ENCODE data around the genes NIF3L1, TMEM237, NBEAL1 and CTLA4.

DNA sequence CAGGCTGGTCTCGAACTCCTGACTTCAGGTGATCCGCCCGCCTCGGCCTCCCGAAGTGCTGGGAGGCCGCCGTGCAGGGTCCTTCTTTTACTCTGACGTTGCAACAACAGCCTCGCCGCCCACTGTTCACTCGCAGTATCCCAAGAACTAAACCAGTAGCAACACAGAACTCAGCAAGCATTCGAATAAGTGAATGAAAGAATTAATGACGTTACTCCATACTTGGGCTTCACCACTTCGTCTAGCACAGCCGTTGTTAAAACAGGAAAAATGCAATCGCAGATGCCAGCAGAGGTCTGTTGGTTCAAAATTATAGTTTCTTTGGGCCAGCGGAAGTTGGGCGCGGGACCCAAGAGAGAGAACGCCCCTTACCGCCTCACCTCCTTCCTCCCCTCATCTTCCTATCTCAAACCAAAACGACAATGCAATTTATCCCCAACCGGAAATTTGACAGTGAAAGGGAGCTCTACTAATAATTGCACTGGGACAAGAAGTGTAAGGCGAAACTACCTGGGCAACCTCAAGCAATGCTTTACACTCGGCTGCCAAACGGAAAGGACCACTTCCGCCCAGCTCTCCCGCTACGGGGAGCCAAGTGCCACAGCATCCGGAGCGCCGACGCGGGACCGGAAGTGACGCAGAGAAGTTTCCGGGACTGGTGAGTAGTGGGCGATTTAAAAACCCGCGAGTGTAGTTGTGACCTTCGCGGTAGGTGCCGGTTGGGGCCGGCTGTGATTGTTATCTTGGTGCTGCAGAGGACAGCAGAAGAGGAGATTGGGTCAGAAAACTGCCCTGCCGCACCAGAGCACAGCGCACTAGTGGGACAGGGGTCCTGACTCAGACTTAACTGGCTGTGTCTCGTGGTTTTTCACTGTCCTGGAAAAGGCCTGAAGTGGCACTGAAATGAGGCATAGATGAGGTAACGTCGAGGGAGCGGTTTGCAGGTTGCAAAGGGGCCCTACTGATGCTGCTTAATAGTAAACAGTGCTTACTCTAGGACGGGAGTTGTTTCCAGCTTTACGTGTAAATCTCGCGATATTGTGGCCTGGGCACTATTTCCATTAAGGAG lies at the start of gene NIF3L1:
TSS of gene NIF3L1 (plus strand) at position 638 of the 1,069 bp plus-strand sequence.
- PRO-cap, 3 experiments = peak in 3 of 3 experiments; most common plus-strand start position 640 of the sequence (in 3); most common minus-strand start position 585 of the sequence (in 2)
- RAMPAGE, long total RNA, 2 experiments = start-site peak on the plus strand in 2 of 2 experiments, centred at positions 673 to 674 of the sequence, 396 to 560 reads per replicate; start-site peak on the minus strand in 2 of 2 experiments, centred at positions 95 to 564 of the sequence, 18 to 159 reads per replicate
- RRBS = 2% methylated on average over 7 of the region's 54 CpGs

- PRO-cap, 3 experiments = no peak in any of the 3 experiments
- RAMPAGE, long total RNA, 2 experiments = no peak in any of the 2 experiments
- RRBS = no CpG with 5 or more reads among the region's 5 CpGs
These were observed 21.7 kb downstream of the NIF3L1 start for GRCh38 chr2:200910768-200911377.

GRCh38 chr2:201121170-201121774 lies 5.3 kb downstream of the CFLAR start:
- PRO-cap, 3 experiments = no peak in any of the 3 experiments
- RAMPAGE, long total RNA, 2 experiments = no peak in any of the 2 experiments
- RRBS = no CpG with 5 or more reads among the region's 3 CpGs

GRCh38 chr2:201123340-201123603 lies 7.3 kb downstream of the CFLAR start:
- PRO-cap, 3 experiments = no peak in any of the 3 experiments
- RAMPAGE, long total RNA, 2 experiments = no peak in any of the 2 experiments
- RRBS = no CpG with 5 or more reads among the region's 3 CpGs

- PRO-cap, 3 experiments = no peak in any of the 3 experiments
- RAMPAGE, long total RNA, 2 experiments = no peak in any of the 2 experiments
- RRBS = no CpG with 5 or more reads among the region's 4 CpGs
These were observed 16.6 kb downstream of the CFLAR start for GRCh38 chr2:201132229-201133378.

DNA sequence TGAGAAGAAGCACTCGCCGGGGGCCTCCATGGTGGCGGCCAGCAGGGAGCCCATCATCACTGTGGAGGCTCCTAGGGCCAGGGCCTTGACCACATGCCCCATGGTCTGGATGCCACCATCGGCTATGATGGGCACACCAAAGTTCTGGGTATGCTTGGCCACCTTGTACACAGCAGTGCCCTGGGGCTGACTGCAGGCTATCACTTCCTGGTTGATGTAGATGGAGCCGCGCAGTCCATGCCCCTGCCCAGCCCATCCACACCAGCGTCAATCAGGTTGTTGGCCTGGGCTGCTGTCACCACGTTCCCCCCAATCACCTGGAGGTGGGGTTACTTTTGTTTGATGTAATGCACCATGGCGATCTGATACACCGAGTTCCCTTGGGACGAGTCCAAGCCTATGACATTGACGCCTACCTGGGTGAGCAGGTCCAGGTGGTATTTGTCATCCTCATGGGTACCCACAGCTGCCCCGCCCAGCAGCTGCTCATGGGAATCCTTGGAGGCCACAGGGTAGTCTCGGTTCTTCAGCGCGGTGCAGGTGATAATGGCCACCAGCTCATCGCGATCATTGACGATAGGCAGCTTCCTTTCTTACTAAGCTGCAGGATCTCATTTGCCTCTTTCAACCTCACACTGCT lies 22.0 kb downstream of the CFLAR start:
- PRO-cap, 3 experiments = no peak in any of the 3 experiments
- RAMPAGE, long total RNA, 2 experiments = no peak in any of the 2 experiments
- RRBS = no CpG with 5 or more reads among the region's 19 CpGs

DNA sequence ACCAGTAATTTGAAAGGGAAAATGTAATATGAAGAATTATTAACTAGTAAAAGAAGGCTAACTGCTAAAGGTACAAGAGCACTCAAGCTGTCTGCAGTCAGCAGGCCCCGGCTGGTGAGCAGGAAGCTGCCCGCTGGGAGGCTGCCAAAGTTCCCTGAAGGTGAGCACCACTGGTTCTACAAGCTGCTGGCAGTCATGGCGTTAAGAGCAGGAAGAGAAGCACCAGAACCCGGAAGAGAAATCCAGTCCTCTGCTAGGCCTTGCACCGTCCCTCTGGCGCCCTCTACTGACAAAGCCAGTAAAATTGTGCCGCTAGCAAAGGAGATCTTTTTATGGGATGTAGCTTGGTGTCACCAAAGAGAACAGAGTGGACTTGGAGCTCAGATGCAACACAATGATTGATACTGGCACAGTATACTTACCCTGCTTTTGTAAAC lies 28.2 kb upstream of the CASP8 start:
- PRO-cap, 3 experiments = peak in 3 of 3 experiments; most common plus-strand start position 356 of the sequence (in 1); most common minus-strand start position 188 of the sequence (in 2)
- RAMPAGE, long total RNA, 2 experiments = start-site peak on the minus strand in 1 of 2 experiments, centred at position 219 of the sequence, 5 reads per replicate
- RRBS = 0% methylated on average over 2 of the region's 7 CpGs

- PRO-cap, 3 experiments = peak in 1 of 3 experiments; most common plus-strand start chr2:201283253 (in 1)
- RAMPAGE, long total RNA, 2 experiments = no peak in any of the 2 experiments
- RRBS = no CpG with 5 or more reads among the region's 16 CpGs
These were observed 22.7 kb downstream of the CASP8 start for GRCh38 chr2:201283156-201283355.

DNA sequence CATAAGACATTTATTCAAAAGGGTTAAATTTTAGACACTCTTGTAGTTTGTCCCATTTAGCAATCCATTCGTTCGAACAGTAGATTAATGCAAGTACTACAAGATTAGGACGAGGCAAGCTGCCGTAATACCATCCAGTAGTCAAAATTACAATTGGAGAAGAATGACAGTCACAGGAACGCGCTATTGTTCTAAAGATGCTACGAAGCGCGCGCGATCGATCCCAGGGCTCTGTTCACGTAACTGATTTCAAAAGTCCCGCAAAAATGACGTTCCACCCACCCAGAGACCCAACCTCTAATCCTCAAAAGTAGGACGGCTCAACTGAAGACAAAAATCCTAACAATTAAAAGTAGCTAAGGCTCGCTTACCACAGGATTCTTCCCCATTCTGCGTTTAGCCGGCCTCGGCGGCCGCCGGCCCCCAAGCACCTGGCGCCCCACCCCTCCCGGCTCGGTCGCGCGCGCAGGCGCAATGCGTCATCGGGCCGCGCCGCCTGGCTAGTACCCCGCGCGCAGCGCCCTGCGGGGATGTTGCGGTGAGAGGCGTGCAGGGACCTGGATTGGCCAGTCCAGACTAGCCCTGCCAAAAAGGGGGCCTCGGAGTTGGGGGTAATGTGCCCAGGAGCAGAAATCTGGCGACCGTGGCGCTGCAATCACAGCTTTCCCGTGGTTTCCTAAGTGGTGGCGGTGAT lies 918 bp downstream of the TMEM237 start:
- PRO-cap, 3 experiments = peak in 3 of 3 experiments; most common plus-strand start position 533 of the sequence (in 3); most common minus-strand start position 433 of the sequence (in 3)
- RAMPAGE, long total RNA, 2 experiments = start-site peak on the plus strand in 2 of 2 experiments, centred at positions 506 to 517 of the sequence, 21 to 114 reads per replicate; start-site peak on the minus strand in 2 of 2 experiments, centred at positions 428 to 443 of the sequence, 367 to 750 reads per replicate
- RRBS = no CpG with 5 or more reads among the region's 49 CpGs

DNA sequence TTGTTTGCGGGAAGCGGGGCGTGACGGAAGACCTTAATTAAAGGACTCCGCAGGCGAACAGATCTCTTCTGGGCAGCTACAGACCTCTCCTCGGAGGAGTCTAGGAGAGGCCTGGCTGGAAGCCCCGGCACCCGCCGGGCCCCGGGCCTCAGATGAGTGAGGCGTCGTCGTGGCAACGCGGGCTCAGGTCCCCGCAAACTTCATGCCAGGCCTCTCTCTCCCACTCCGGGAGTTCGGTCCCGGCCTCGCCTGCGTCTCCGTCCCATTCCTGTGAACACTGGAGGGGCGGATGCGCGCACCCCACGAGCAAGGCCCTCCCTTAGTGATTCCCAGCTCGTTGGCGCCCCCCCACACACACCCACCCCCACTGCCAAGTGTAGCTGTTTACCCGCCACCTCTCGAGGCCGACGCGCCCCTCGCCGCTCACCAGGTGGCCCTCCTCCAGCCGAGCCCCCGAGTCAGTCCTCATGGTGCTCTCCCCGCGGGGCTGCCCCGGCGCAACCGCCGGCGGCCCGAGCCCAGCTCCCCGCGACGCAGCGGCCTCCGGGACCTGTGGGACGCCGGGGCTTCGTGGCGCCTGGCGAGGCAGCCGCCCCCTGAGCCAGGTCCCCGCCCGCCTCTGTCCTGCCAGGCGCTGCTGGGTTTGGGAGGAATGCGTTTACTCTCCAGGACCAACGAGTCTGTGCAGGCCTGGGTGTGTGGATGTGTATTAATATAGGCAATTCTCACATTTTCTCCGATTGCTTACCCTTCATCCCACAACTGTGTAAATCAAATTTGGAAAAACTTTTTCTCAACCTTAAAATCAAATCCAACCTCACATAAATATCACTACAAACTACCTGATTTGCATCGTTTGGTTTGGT lies at the start of gene TMEM237:
TSS of gene TMEM237 (minus strand) at position 572 of the 866 bp plus-strand sequence.
- PRO-cap, 3 experiments = peak in 3 of 3 experiments; most common plus-strand start position 394 of the sequence (in 3); most common minus-strand start position 279 of the sequence (in 3)
- RAMPAGE, long total RNA, 2 experiments = start-site peak on the plus strand in 2 of 2 experiments, centred at positions 539 to 547 of the sequence, 16 to 19 reads per replicate; start-site peak on the minus strand in 2 of 2 experiments, centred at positions 524 to 536 of the sequence, 84 to 152 reads per replicate
- RRBS = 1% methylated on average over 15 of the region's 64 CpGs

- PRO-cap, 3 experiments = no peak in any of the 3 experiments
- RAMPAGE, long total RNA, 2 experiments = no peak in any of the 2 experiments
- RRBS = no CpG with 5 or more reads among the region's 2 CpGs
These were observed 1.9 kb upstream of the TMEM237 start for GRCh38 chr2:201645199-201645534.

DNA sequence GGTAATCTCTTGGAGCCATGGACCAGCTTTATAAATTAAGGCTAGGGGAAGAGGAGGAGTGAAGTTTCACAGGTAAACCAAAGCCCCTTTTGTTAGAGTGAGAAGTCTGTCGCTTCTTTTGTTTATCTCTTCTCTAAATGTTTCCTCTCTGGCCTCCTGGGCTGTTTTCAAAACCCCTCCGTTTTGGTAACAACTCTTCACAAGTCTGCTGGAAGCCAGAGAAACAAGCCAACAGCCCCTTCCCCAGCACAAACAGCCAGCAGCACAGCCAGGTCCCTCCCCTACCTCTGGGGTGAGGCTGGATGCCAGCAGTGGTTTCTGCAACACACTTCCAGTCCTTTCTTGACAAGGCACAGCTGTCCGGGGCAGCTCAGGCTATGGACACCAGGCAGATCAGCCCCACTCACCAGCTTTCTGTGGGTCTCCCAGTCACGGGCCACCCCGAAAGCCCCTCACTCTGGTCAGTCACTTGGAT lies 13.6 kb upstream of the FZD7 start:
- PRO-cap, 3 experiments = no peak in any of the 3 experiments
- RAMPAGE, long total RNA, 2 experiments = no peak in any of the 2 experiments
- RRBS = 83% methylated on average over 1 of the region's 5 CpGs

DNA sequence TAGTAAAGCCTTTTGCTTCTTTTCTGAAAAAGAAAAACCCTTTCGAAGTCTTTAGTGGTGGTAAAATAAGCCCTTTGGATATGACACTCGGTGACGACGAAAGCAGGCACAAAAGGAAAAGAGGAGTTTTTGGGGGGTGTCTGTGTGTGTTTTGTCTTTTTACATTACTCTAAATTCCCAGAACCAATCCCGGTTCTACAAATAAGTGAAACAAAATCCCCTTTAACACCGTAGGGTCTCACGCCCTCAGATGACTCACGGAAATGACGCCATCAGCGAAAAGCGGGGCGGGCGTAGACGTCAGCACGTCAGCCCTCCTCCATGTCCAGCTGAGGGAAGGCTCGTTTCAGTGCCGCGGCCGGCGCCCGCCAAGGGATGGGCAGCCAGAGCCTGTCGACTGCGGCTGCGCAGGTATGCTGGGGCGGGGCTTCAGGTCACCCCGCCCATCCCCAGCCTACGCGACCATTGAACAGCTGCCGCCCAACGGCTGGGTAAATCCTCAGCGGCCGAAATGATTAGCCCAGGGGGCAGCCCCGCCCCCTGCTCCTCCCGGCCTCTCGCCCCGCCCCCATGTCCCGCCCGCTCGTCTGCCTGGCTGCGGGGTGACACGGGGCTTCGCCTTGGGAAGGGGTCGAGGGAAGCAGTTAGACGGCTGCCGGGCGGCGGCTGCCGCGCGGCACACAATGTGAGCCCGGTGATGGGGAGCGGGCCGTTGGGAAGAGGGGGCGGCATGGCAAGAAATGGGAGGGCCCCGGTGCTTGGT lies at the start of gene NBEAL1:
TSS of gene NBEAL1 (plus strand) at position 578 of the 763 bp plus-strand sequence.
- PRO-cap, 3 experiments = peak in 3 of 3 experiments; most common plus-strand start position 623 of the sequence (in 3); most common minus-strand start position 323 of the sequence (in 2)
- RAMPAGE, long total RNA, 2 experiments = start-site peak on the plus strand in 2 of 2 experiments, centred at positions 502 to 600 of the sequence, 319 to 870 reads per replicate; start-site peak on the minus strand in 2 of 2 experiments, centred at positions 350 to 356 of the sequence, 39 to 125 reads per replicate
- RRBS = 3% methylated on average over 19 of the region's 55 CpGs

DNA sequence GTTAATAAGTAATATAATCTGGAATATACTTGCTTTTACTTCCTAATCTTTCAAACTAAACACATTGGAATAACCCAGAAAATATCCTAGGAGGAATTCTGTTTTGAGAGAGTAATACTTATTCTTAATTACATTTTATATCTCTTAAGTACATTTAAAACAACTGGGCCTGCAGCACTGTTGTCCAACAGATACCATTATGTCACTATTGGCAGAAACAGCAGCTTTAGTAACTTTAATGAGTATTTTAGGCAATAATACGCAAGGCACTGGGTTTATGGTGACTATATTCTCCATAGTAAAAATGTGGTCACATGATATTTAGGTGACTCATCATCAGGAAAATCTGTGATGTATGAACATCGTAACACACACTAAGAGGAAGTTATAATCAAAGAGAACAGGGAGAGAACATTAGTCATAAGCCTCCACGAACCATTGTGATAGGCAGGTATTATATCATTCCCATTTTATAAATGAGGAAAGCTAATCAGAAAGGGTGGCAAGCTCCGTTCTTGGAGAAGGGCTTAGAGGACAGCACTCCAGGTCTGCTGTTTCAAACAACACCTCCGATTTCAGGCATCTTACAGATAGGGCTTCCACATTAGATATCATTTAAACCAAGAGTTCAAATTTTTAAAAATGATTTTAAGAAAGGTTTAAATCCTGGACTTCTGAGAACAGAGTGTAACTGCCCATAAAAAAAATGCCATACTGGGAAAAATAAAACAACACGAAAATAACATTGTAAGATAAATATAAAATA lies 36.9 kb downstream of the RAPH1 start:
- PRO-cap, 3 experiments = no peak in any of the 3 experiments
- RAMPAGE, long total RNA, 2 experiments = no peak in any of the 2 experiments
- RRBS = no CpG with 5 or more reads among the region's 6 CpGs

DNA sequence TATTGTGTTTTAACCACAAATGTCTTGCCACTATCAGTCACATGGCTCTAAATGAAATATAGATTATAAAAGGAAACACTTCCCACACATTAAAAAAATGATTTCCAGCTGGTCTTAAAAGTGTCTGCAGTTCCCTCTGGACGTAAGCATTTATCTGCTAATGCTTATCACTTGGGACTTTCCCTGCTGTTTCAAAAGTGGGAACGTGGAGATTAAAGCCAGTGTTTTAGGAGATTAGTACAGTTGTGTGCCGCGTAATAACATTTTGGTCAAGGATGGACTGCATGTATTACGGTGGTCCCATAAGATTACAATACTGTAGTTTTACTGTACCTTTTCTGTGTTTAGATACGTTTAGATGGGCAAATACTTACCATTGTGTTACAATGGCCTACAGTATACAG lies 69.0 kb upstream of the RAPH1 start:
- PRO-cap, 3 experiments = no peak in any of the 3 experiments
- RAMPAGE, long total RNA, 2 experiments = no peak in any of the 2 experiments
- RRBS = no CpG with 5 or more reads among the region's 6 CpGs

DNA sequence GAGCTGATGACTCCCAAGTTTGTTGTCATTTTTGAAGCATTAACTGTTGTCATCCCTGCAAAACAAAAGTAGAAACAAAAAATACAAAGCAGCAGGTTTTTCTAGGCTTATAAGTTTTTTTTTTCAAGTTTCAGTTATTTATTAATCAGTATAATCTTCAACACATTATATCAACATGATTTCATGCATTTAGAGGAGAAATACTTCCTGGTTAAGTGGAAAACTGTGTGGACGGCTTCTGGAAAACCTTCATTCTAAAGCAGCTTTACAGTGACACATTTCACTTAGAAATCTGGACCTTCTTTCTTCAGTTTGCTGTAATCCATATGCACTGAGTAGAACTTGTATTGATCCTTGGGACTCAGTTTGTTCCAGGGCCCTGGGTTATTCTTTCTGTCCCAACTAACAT lies 34.5 kb upstream of the CD28 start:
- PRO-cap, 3 experiments = no peak in any of the 3 experiments
- RAMPAGE, long total RNA, 2 experiments = no peak in any of the 2 experiments
- RRBS = no CpG with 5 or more reads among the region's 1 CpG

DNA sequence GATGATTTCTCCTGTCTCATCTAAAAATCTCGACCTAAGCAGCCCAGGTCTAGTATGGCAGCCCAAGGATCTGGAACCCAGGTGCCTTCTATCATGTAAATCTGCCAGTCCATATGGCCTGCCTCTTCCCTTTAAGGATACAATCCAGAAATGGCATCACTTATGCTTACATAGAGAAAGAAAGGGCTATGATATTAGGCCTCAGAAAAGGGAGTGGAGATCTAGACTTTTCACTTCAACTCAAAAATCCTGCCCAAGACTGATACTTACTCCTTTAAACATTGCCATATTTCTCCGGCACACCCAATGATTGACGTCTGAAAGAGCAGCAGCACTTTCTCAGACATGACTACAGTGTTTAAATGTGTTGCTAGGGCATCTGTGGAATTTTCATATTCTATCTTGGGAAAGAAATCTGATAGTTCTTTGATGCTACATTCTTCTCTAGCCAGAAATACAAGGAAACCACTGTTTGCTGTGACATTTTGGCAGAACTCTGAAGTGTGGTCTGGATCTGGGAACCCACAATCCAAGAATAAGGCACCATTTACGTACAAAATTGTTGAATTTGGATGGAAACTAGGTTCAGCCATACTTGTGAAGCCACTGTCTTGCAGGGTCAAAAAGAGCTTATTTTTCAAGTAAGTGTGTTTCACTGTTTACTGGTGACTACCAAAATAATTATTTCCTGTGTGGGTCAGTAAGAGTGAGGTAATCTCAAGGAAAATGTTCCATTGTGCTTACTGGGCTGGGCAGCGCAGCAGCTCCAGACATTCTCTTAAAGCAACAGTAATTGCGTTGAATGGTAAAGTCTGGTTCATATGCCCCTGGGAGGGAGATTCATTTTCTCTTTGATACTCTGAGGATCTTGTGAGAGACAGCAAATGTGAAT lies 21.4 kb upstream of the CD28 start:
- PRO-cap, 3 experiments = peak in 3 of 3 experiments; most common plus-strand start position 729 of the sequence (in 3); most common minus-strand start position 498 of the sequence (in 1)
- RAMPAGE, long total RNA, 2 experiments = no peak in any of the 2 experiments
- RRBS = no CpG with 5 or more reads among the region's 6 CpGs

DNA sequence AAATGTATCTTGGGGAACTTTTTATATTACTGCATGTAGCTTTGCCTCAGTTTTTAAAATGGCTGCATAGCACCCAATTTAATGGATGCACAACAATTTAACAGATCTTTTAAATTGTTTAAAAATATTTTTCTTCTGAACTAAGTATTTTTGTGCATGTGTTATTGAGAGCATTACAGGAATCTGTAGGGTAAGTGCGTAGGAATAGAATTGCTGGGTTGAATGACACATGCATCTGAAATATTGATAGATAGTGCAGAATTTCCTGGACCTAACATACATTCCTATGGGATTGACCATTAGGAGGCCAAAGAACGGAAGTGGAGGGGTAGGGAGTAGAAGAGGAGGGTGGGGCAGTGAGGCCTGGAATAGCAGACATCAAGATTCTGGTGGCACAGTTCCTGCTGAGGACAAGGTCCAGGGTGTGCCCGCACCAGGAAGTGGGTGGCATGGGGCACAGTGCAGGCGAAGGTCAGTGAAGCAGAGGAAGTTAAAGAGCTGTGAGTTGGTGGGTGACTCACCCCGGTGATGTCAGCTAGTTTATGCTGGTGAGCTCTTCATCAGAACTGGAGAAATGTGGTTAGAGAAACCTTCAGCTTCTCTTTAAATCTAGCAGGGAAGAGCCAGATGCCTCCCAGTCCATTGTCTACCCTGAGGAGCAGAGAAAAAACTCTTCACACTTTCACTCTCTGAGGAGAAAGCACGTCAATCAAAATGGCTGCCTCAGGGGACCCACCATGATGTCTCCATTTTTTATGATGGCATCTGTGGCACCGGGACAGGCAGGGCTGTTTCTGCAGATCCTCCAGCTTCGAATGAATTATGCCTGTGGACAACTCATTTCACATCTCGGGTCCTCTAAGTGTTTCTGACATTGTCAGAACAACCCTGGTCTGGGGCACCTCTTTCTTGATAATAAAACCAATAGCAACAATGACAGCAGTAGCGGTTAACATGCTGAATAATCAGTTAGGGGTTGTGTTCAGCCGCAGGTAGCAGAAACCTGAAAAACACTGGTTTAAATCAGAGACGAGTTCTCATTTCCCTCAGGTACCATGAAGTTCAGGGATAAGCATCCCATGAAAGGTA lies 55.9 kb upstream of the CTLA4 start:
- PRO-cap, 3 experiments = peak in 2 of 3 experiments; most common plus-strand start position 606 of the sequence (in 2)
- RAMPAGE, long total RNA, 2 experiments = no peak in any of the 2 experiments
- RRBS = no CpG with 5 or more reads among the region's 12 CpGs

GRCh38 chr2:203867330-203868002 lies at the start of gene CTLA4:
CTLA4 (plus strand) TSS chr2:203867771.
- PRO-cap, 3 experiments = no peak in any of the 3 experiments
- RAMPAGE, long total RNA, 2 experiments = no peak in any of the 2 experiments
- RRBS = no CpG with 5 or more reads among the region's 6 CpGs

- PRO-cap, 3 experiments = no peak in any of the 3 experiments
- RAMPAGE, long total RNA, 2 experiments = no peak in any of the 2 experiments
- RRBS = no CpG with 5 or more reads among the region's 4 CpGs
These were observed 2.3 kb downstream of the CTLA4 start for GRCh38 chr2:203869888-203870252.

Data from testis (tissue), 5 donors.